Measurements from ENCODE around the genes ENDOV, CEP131 and SLC38A10.

GRCh38 chr17:80414932-80415818 is at the start of gene ENDOV:
TSS of gene ENDOV (plus strand) at chr17:80415167.
- PRO-cap, 8 experiments: peak in 8 of 8 experiments; most common plus-strand start chr17:80415239 (in 6); most common minus-strand start chr17:80415071 (in 8)

- PRO-cap, 8 experiments: no peak in any of the 8 experiments
Observed at GRCh38 chr17:80475979-80476447, 394 bp downstream of the NPTX1 start.

DNA sequence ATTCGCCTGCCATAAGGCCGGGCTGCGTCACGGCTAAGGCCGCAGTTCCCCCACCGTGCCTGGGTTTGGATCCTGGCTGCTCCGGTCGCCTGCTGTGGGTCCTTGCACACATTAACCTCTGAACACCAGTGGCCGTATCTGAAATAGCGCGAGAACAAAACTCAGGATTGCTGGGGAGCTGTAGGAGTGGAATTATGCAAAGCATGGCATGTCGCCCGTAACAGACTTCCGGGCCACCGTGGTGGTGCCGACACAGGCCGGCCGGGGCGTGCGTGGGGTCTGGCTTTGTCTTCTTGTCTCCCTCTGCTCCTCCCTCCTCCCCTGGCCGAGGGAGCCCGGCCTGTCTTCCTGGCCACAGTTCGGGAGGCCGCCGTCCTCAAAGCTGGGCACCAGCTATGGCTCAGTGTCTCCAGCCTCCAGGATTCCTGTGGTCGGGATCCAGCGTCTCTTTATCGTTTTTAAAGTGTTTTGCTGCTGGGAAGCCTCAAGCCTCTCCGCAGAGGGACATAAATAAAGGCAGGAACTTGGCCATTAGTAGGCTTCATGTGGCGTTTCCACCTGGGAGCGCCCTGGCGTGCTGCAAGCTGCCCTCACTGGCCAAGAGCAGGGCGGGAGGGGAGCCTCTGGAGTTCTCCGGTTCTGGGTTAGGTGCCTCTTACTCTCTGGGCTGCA is 21.9 kb upstream of the NPTX1 start:
- PRO-cap, 8 experiments: no peak in any of the 8 experiments

- PRO-cap, 8 experiments: no peak in any of the 8 experiments
Observed at GRCh38 chr17:80601169-80601512, 56.5 kb downstream of the RPTOR start.

DNA sequence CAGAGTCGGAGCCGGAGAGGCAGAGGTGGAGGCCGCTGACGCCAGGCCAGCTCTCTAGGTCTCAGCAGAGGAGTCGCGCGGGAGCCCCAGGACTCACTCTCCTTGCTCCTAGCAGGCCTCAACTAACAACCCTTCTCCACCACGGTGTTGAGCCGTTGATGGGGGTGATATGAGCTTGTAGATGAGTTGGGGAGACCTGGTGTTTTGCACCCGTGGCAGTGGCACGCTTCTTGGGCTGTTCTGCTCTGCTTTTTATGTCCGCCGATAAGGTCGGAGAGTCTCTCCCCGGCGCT is 116.6 kb downstream of the RPTOR start:
- PRO-cap, 8 experiments: no peak in any of the 8 experiments

GRCh38 chr17:80739214-80739789 is 194.7 kb downstream of the RPTOR start:
- PRO-cap, 8 experiments: peak in 1 of 8 experiments; most common minus-strand start chr17:80739572 (in 1)

- PRO-cap, 8 experiments: no peak in any of the 8 experiments
Observed at GRCh38 chr17:80773078-80773496, 218.6 kb upstream of the CHMP6 start.

GRCh38 chr17:80786341-80786800 is 205.3 kb upstream of the CHMP6 start:
- PRO-cap, 8 experiments: no peak in any of the 8 experiments

DNA sequence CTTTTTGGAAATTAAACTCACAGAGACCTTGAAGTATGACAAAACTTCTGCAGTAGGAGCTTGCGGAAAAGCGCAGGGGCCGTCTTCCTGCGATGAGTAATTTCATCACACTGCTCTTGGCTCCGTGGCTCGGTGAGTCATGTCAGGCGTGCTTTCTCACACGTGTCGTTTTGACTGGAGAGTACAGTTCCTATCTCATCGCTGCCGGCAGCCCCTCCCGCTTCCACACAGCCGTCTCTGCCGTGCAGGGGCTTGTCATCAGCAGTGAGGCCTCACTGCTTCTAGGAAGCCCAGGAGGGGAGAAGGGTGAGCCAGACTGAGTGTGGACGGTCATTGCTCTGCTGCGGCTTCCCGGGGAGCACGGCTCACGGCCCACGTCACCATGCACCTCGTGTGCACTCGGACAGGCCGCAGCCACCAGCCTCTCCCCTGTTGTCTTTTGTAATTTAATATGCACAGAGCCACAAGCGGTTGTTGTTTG is 99.5 kb upstream of the CHMP6 start:
- PRO-cap, 8 experiments: peak in 7 of 8 experiments; most common plus-strand start position 275 of the sequence (in 4); most common minus-strand start position 112 of the sequence (in 6)

- PRO-cap, 8 experiments: peak in 3 of 8 experiments; most common plus-strand start chr17:80895639 (in 2)
Observed at GRCh38 chr17:80895399-80895931, 96.2 kb upstream of the CHMP6 start.

DNA sequence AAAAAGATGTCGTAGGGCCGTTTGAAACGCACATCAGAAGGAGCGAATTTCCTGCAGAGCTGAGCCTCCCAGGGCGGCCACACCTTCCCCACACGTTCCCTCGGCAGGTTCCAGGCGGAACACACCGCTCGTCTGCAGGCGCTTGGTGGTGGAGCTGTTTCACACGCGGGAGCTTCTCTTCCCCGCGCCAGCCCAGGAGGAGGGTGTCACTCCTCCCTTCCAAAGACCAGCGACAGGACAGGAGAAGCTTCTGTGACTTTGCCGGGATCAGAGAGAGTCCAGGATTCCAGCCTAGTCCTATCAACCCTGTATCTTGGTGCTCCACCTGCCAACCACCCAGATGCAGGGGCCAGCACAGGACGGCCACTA is 11.5 kb upstream of the BAIAP2 start:
- PRO-cap, 8 experiments: no peak in any of the 8 experiments

- PRO-cap, 8 experiments: no peak in any of the 8 experiments
Observed at GRCh38 chr17:81084294-81085139, 49.6 kb downstream of the BAIAP2 start.

- PRO-cap, 8 experiments: no peak in any of the 8 experiments
Observed at GRCh38 chr17:81085784-81086185, 50.8 kb downstream of the BAIAP2 start.

DNA sequence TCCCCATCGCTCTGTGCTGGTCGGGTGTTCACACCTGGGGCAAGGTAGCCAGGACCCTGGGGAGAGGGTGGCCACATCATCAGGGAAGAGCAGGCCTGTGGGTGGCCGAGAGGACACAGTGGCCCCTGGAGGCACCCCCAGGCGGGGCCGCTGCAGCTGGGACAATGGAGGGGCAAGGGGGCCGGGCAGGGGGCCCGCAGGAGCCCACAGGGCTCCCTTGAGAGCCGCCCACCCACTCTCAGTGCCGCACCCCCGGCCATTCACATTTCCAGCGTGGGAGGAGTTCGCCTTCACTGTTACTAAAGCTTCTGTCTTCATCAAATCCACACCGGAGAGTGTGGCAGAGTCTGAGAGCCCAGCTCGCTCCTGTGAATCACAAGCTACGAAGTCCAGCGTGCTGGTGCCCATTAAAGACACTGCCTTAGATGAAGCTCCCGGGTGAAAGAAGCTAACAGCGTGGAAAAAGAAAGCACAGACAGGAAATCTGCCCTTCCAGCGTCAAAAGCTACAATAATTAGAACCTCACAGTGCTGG is 20.9 kb upstream of the PVALEF start:
- PRO-cap, 8 experiments: peak in 3 of 8 experiments; most common minus-strand start position 251 of the sequence (in 3)

GRCh38 chr17:81190409-81191625 is 24.8 kb upstream of the AATK start:
- PRO-cap, 8 experiments: no peak in any of the 8 experiments

GRCh38 chr17:81222651-81223728 is at the start of gene CEP131:
TSS of gene CEP131 (minus strand) at chr17:81222965.
- PRO-cap, 8 experiments: peak in 7 of 8 experiments; most common plus-strand start chr17:81223354 (in 3); most common minus-strand start chr17:81222926 (in 5)

DNA sequence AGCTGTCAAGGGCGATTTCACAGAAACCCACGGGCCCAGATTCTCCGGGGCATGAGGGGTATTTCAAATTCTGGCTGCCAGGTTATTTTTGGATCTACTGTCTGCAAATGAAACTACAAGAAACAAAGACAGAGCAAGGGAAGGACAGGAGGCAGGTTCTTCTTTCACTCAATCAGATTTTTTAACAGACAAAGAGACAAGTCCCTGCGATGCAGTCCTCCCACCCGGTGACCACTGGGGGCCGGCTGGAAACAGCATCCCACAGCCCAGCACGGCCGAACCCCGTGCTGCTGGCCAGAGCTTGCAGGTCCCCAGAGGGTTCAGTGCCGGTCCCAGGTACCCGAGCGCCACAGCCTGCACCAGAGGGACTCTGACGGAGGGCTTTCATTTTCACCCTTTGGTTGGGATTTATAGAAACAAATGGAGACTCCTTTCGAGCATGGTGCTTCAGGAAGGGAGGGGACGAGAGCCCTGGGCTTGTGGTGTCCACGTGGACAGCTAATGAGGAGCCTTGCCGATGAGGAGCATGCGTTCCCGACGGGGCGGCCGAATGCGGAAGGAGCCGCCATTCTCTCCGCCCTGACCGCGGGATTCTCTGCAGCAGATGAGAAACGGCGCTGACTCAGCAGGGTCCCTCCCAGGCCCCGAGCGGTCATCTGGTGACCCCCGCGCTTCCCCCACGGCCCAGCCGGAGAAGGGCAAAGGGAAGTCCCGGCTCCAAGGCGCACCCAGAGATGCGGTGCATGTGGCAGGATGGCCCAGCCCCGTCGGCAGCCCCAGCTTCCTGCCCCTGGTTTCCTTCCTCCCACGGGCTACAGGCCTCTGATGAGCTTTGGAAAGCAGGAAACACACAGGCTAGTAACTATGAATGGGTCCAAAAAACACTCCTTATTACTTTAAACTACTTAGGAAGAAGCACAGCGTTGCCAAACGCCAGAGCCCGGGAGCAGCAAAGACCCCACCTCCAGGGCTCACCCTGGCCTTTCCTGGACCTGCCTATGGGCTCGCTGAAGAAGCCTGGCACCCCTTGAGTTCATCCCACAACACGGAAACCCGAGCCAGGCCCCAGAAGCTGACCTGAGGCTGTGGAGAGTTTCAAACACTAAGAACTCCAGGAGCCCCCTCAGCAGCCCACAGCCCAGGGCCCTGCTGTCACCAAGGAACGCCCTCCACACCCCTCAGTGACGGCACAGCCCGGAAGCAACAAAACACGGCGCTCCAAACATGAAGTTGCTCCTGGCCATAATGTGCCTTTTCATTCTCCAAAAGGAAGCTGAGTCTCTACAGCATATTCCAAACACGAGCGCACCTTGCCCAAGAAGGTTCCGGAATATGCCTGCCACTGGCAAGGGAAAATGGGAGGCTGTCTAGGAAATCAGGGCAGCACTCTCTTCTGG is 9.6 kb downstream of the SLC38A10 start:
- PRO-cap, 8 experiments: peak in 8 of 8 experiments; most common plus-strand start position 731 of the sequence (in 7); most common minus-strand start position 786 of the sequence (in 3)

DNA sequence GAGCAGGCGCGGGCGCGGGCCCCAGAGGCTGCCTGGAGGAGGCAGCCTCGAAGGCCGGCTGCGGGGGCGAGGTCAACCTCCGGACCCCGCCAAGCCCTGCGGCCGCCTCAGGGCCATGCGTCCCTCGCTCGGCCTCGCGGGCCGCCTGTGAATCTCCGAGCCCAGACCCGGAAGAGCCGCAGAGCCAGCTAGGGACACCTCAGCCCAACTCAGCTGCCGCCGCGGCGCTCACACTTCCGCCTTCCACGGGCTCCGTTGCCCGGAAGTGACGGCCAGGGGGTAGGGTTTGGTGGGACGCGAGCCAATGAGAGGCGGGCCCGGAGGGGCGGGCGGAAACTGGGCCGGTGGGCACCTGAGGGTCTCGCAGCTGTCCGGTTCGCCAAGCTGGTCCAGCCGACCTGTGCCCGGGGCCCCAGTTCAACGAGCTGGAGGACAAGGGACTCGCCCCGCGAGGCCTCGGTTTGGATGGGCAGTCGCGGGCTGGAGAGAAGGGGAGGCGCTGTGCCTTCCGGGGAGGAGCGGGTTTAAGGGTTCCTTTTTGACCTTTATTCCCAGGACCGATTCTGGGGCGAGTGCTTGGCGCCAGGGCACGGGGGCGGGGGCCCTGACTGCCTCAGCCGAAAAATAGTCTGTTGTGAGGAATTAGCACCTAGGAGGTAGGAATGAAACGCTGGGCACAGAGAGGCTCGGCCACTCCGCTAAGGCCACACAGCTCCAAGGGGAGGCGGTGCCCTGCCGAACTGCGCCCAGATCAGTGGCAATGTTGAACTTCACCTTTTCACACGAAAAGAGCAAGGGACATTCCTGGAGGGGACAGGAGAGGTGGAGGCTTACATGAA is at the start of gene SLC38A10:
SLC38A10 (minus strand) TSS at position 238 of the 839 bp plus-strand sequence.
- PRO-cap, 8 experiments: peak in 8 of 8 experiments; most common plus-strand start position 320 of the sequence (in 2); most common minus-strand start position 230 of the sequence (in 8)

GRCh38 chr17:81331731-81332110 is 36.6 kb upstream of the SLC38A10 start:
- PRO-cap, 8 experiments: no peak in any of the 8 experiments

DNA sequence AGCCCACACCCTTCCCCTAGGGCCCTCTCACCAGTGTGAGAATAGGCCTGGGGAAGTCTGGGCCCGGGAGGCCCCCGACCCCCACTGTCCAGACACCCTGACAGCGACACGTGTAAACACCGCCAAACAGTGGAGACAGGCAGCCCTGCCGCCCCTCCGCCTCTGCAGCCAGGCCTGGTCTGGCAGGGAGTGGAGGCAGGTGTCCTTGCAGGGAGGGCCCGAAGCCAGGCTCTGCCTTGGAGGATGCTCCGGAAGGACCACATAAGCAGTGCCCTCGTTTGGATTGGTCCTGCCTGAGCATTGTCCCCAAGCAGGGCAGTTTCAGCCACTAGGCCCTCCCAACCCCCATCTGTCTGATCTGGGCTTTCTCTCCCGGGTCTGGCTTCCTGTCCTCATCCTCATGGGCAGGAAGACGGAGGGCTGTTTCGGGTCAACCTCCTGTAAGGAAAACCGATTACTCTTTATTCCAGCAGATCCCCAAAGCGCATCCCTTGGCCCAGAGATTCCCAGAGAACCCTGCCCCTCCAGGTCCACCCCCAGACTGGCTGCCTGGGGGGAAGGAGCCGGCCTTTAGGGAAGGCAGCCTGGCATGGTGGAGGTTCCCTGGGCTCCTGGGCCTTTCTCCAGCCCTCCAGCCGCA is 6.3 kb upstream of the BAHCC1 start:
- PRO-cap, 8 experiments: no peak in any of the 8 experiments